PC-3 (cell line): ENCODE measurements around a stretch of chr16.

- RAMPAGE, long total RNA, result no peak
Measured at GRCh38 chr16:80806805-80807535, 2.6 kb upstream of the CDYL2 start.

GRCh38 chr16:81053847-81054182, 18.2 kb downstream of the ATMIN start:
- RAMPAGE, long total RNA, result no peak

DNA sequence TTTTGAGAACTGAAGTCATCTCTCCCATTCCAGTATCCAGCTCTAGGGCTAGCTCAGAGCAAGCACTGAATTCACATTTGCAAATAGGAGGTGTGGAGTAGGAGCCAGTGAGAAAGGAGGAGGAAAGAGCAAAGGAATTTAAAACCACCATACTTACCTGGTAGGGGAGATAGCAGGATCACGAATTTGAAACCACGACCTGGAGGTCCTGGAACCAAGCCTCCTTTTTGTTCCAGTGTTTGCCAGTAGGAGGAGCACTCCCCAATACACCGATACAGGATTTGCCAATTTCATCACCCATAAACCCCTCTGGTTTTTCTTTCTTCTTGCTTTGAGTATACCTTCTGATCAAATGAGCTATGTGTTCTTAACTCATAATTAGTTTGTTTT, 22.5 kb downstream of the BCO1 start:
- RAMPAGE, long total RNA, result no peak

- RAMPAGE, long total RNA, result no peak
Measured at GRCh38 chr16:81394922-81395821, 49.4 kb upstream of the CMIP start.

DNA sequence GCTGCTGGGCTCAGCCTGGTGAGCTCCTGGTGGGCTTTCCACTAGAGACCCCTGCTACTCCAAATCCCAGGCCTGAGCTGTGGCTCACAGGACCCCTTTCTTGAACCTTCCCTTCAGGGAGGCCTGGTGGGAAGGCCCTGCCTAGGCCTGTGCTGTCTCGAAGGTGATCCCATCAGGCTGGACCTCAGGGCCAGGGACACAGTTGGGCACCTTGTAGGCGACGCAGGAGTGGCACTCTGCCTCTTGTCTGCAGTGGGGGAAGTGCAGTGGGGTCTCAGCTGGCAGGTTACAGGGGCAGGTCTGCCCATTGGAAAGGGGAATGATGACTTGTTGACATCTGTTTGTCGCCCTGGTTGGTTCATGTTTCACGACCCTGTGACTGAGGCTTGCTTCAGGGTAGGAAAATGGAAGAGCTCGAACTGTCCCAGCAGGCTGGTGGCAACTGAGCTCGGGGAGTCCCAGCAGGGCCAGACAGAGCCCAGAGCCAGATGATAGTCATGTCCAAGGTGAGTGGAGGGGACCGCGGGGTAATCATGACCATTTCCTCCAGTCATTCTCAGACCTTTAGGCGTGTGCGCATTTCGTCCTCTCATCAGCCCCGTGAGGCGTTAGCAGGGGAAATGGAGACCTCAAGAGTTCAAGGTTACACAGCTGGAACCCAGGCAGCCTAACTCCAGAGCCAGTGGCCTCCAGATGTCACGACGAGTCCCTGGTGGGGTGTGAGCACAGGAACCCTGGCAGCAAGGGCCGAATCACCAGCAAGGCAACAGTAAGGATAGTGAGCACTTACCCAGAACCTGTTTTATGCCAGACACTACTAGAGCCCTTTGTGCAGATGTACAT, 11.3 kb downstream of the CMIP start:
- RAMPAGE, long total RNA, result no peak

- RAMPAGE, long total RNA, result no peak
Measured at GRCh38 chr16:81457536-81458163, 13.0 kb downstream of the CMIP start.

GRCh38 chr16:81463716-81464530, 19.3 kb downstream of the CMIP start:
- RAMPAGE, long total RNA, result no peak

- RAMPAGE, long total RNA, result no peak
Measured at GRCh38 chr16:81513981-81514457, 69.4 kb downstream of the CMIP start.

DNA sequence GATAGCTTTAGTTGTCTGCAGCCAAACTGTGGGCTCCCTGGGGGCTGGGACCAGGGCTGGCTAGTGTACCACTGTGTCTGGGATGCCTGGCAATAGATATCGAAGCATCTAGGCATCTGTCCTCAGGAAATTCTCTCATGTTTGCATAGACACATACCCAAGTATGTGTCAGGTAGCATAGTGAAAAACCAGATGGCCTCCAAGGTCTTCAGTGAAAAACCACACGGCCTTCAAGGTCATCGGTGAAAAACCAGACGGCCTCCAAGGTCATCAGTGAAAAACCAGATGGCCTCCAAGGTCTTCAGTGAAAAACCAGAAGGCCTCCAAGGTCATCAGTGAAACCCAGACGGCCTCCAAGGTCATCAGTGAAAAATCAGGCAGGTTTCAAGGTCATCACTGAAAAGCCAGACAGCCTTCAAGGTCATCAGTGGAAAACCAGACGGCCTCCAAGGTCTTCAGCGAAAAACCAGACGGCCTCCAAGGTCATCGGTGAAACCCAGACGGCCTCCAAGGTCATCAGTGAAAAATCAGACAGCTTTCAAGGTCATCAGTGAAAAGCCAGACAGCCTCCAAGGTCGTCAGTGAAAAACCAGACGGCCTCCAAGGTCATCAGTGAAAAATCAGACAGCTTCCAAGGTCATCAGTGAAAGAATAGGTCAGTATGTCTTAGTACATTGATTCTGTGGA, 72.2 kb downstream of the CMIP start:
- RAMPAGE, long total RNA, result no peak

GRCh38 chr16:81530208-81530727, 85.7 kb downstream of the CMIP start:
- RAMPAGE, long total RNA, result no peak

DNA sequence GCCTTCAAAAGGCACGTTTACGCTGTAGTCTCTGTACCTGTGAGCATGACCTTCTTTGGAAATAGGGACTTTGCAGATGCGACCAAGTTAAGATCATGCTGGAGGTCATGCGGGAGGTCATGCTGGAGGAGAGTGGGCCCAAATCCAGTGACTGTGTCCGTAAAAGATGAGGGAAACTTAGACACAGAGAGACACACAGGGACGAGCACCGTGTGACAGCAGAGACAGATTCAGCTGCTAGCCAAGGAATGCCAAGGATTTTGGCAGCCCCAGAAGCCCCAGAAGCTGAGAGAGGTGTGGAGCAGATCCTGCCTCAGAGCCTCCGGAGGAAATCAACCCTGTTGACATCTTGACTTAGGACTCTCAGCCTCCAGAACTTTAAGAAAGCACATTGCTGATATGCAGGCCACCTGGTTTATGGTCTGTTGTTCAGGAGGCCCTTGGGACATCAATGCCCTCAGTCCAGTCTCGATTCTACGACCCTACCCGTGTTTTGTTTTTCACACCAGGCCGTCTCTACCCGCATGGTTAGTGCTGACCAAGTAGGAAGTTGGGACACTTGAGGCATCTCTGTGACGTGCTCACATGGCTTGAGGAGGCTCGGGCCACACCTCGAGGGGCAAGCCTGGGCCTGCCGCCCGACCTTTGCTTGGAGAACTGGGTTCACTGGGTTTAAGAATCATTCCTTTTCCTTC, 86.6 kb downstream of the CMIP start:
- RAMPAGE, long total RNA, result no peak

- RAMPAGE, long total RNA, result no peak
Measured at GRCh38 chr16:81533798-81534556, 89.4 kb downstream of the CMIP start.

GRCh38 chr16:81583915-81584226, 139.3 kb downstream of the CMIP start:
- RAMPAGE, long total RNA, result no peak

- RAMPAGE, long total RNA, result no peak
Measured at GRCh38 chr16:81584227-81584562, 139.6 kb downstream of the CMIP start.

- RAMPAGE, long total RNA, result no peak
Measured at GRCh38 chr16:81593020-81593545, 148.5 kb downstream of the CMIP start.

GRCh38 chr16:81616299-81617263, 162.5 kb upstream of the PLCG2 start:
- RAMPAGE, long total RNA, result no peak

DNA sequence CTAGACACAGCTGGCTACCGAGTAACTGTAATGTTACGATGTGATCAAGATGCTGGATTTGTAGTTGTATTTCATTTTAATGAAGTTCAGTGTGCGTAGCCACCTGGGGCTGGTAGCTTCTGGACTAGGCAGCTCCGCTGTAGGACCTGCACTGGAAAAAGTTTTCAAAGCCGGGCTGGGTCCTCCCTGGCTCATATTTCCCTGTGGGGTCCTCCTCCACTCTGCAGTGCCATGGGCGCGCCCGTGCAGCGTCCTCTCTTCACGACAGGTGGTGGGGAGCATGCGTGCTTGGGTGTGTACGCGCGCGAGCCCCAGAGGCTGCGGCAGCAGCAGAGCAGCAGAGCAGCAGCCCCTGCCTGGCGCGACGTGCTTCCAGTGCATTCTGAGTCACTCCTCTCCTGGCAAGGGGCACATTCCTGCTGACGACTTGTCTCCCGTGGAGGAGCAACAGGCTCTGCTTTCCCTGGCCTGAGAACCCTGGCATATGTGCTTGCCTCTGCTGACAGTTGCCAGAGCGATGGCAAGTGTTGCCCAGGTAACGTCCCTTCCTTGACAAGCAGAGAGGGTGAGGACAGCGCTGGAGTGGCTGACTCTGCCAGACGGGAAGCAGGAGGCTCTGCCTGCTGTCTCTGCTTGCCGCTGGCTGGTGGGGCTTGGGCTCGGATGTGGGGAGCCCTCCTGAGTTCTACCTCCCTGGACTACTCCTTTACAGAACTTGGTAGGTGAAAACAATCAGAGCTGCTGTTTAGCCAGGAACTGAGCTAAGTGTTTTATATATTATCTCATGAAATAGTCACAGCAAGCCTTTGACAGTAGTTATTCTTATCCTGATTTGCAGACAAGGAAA, 133.8 kb upstream of the PLCG2 start:
- RAMPAGE, long total RNA, result no peak

DNA sequence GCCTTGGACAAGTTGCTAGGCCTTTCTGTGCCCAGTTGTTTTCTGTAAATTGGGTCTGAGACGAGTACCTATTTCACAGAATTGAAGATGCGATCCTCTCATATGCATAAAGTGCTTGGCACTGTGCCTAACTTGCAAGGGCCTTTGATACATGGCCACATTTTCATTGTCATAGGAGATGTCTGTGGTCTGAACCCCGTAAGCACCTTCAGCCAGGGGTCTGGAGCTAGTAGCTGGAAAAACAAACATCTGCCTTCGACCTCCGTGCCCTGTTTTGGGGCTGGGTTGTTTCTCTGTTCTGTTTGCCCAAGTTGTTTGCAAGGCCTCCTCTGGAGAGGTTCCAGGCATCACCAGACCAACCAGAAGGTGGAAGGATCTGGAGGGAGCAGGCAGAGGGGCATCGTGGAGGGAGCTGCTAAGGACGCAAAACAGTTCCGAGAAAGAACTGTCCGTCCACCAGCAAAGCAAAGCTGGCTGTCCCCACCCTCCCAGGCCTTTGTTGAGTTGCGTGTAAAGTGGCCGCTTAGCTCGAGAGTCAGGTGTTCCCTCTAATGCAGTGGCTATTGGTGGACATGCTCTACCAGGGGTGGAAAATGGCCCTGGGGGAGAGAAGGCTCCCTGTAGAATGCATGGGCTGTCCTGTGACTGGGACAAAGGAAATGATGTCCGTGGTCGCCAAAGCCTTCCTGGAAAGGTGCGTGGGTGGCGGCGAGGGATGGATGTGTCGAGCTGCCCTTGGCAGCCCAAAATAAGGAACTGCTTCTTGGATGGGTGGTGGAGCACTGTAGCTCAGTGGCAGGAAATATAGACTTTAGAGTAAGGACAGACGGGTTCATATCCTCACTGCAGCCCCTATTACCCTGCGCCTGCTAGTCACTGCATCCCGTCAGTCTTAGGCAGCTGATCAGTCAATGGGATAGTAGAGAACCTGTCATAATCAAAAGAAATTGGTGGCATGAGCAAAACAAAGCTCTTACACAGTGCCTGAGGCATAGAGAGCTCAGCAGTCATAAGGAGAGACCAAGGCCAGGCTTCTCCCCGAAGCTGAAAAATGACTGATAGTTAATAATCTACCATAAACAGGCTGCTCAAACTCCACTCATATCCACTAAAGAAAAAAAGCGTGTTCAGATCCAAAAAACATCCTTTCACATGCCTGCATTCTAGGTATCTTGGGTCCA, 123.8 kb upstream of the PLCG2 start:
- RAMPAGE, long total RNA, result no peak

- RAMPAGE, long total RNA, result no peak
Measured at GRCh38 chr16:81774260-81774697, 4.8 kb upstream of the PLCG2 start.

GRCh38 chr16:82136712-82137490, 33.1 kb downstream of the MPHOSPH6 start:
- RAMPAGE, long total RNA, result no peak